Cytotoxic T cell (primary cell): ENCODE data around the gene GRM1.

GRCh38 chr6:144623670-144624469 is 338.7 kb downstream of the UTRN start:
- PRO-cap, 2 experiments = no peak in any of the 2 experiments

DNA sequence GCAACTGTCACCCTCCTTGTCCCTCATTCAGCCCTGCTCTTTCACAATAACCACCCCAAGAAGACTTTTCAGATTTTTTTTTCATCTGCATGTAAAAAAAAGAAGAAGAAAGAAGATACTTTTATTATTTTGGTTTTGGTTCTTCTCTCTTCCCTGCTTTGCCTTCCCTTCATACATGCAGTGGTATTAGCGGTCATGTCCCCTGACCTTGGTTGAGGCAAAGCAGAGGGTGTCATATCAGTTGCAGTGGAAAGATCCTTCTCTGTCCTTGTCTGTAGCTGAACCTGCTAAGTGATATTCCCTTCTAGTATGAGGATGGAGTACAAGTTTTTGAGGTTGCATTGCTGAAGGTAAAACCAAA is 345.7 kb downstream of the UTRN start:
- PRO-cap, 2 experiments = no peak in any of the 2 experiments

DNA sequence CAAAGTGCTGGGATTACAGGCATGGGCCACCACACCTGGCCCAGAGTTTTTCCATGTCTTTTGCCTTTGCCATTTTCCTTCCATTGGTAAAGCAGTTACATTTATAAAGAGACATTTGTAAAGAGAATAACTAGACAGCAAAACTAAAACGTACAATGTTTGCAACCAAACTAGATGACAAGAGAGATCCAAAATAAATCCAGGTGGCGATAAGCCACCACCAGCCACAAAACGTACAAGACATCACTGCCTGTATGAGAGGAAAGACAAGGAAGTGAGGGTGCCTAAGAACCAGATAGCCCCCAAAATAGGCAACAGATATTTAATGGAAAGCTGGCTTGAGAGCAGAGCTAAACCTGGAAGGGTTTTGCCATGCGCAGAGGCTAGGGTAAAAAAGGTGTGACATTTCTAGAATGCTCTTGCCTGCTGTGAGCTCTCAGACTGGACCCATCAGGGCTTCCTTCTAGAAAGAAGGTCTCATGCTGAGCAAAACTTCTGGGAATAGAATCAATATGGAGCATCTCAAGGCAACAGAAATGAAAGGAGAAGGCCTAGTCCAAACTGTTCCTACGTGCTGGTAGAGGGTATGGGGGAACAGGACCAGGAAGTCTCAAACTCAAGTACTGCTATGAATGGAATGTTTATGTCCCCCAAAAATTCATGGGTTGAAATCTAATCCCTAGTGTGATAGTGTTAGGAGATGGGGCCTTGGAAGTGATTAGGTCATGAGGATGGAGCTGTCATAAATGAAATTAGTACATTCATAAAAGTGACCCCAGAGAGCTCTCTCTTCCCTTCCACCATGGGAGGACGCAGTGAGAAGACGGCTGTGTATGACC is 528.5 kb downstream of the UTRN start:
- PRO-cap, 2 experiments = peak in 1 of 2 experiments; most common plus-strand start position 269 of the sequence (in 1)

DNA sequence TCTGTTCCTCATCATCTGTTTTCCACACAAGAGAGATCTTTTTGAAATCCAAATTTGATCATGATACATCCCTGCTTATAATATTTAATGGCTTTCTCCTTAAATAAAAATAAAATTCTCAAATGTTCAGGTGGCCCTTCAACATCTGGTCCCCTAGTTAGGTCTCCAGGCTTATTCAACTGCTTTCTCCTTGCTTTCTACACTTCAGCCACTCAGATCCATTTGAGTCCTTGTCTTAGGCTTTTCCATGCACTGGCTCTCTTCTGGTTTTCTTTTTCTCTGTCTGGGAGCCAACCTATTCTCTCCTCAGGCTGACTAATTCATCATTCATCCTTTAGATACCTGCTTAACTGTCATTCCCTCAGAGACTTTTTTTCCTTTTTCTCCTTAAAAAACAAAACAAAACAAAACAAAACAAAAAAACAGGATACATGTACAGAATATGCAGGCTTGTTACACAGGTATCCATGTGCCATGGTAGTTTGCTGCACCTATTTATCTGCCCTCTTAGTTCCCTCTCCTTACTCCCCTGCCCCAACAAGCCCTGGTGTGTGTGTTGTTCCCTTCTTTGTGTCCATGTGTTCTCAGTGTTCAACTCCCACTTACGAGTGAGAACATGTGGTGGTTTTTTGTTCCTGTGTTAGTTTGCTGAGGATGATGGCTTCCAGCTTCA is 56.6 kb downstream of the SHPRH start:
- PRO-cap, 2 experiments = no peak in any of the 2 experiments

DNA sequence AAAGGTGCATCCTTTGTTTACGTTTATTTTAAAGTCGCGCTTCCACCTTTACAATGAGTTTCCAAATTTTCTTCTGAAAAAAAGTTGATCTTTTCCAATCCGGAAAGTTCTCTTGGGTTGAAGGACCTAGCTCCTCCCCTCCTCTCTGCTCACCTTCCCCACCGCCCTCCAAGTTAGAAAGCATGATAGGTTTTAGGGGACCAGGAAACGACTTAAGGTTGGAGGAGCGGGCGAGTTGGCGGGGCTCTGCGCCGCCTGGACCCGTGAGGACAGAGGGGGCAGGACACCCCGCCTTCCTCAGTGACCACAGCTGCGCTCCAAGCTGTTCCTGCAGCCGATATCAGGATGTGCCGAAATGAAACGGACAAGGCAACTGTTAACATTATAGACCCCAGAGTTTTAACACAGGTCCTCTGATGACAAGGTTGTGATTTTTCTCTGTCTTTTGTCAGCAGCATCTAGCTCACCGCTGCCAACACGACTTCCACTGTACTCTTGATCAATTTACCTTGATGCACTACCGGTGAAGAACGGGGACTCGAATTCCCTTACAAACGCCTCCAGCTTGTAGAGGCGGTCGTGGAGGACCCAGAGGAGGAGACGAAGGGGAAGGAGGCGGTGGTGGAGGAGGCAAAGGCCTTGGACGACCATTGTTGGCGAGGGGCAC is at the start of gene GRM1:
TSS of gene GRM1 (plus strand) at position 320 of the 667 bp plus-strand sequence.
- PRO-cap, 2 experiments = no peak in any of the 2 experiments

GRCh38 chr6:146271248-146271536 is 242.3 kb downstream of the GRM1 start:
- PRO-cap, 2 experiments = no peak in any of the 2 experiments

DNA sequence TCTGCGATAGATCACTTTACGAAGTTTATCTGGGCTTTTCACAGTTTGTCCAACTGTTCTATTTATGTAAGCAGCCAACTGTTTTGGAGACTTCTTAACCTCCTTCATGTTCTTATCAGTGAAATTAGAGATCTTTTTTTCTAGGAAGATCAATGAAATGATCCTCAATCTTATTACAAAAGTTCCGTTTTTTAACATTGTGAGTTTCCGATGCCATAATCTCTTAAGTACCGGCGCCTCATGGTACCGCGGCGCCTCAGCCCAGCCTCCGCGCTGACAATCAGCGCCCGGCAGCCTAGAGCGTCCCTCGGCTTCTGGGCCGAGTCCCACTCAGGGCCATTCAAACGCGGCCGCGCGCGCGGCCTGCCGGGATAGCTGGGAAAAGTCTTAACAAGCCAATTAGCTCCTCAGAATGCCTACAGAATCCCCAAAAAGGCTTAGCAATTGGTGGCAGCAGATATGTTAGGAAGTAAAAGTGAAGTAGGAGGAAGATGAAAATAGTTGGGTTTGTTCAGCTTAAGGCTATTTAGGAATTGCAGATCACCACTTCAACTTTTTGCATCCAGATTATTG is 204.8 kb downstream of the ADGB start:
- PRO-cap, 2 experiments = no peak in any of the 2 experiments

DNA sequence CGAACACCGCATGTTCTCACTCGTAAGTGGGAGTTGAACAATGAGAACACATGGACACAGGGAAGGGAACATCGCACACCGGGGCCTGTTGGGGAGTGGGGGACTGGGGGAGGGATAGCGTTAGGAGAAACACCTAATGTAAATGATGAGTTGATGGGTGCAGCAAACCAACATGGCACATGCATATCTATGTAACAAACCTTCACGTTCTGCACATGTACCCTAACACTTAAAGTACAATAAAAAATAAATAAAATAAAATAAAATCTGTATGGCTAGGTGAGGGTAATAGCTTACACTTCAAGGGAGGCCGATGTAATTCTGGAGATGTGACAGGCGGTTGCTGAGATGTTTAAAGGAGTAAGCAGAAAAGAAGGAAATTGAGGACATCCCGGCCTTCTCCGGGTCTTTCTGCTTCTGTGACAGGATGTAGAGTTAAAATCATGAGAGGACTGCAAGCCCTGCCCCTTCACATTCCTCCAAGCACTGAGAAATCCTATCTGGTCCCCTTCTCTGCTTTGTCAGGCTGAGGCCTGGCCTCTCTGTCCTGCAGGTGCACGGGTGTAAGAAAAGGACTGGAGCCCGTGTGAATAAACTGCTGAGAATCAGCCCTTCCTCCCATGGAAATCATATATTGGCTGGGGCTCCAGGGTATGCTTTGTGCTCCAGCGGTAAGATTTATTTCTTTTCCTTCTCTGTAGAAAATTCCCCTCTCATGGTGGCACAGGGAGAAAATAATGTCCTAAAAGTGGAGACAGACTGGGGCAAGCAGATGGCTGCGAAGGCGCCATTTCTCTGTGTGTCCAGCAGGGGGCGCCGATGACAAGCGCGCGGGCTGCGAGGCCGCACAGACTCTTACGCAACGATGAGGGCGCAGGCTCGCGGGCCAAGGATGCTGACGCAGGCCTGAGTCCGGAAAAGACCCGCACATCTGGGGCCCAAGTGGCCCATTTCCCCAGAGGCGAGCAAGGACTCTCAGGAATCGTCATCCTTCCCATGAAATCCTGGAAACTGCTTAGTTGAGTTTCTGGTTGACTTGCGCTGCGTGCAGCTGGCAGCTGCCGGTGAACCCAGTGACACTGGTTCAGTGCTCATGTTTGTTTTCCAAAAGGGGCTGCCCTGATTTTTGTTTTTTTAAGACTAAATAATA is 258.4 kb downstream of the ADGB start:
- PRO-cap, 2 experiments = no peak in any of the 2 experiments

GRCh38 chr6:146886573-146887299 is 288.0 kb downstream of the ADGB start:
- PRO-cap, 2 experiments = no peak in any of the 2 experiments

- PRO-cap, 2 experiments = no peak in any of the 2 experiments
These were observed 288.9 kb downstream of the ADGB start for GRCh38 chr6:146887690-146888089.

GRCh38 chr6:146914330-146915353 is 289.6 kb upstream of the STXBP5 start:
- PRO-cap, 2 experiments = no peak in any of the 2 experiments

DNA sequence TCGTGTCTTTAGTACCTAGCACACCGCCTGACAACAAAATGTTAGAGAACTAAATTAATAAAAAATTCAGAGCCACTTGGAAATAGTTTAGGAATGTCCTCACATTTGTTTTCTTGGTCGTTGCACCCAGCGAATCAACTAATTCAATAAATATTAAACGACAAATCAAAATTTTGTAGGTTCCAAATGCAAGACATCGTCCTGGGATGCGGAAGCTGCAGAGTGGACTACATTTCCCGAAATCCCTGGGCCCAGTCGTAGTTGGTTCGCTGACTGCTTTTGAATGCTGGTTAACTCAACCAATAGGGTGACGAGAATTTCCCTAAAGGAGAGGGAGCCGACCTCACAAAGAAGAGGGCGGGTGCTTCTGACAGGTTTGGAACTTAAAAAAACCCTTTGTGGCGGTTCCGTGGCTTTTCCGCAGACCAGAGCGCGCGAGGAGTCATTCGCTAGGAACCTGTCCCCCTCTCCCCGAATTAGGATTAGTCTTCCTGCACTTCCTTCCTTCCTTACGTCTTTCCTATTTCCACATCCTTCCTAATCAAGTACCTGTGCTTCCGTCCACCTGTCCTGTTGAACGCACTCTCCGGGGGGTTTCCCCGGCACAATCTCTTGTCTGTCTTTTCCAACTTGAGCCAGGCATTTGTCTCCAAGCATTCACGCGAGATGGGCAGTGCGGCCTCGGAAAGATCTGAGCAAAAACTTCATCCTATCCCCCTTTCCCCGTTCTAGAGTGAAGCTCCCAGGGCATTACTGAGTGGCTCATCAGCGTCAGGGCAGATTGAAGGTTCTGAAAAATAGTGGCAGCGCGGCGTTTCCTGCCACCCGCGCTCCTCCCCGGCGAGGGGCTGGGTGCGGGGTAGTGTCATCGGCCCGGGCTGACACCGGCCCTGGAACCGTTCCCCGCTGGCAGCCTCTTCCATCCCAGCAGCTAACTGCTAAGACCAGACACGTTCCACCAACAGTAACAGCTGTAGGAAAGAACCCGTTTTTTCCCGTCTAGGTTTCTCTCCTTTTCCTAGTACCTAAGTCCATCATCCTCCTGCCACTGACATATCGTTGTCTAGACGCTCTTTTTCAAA is 1.6 kb upstream of the STXBP5 start:
- PRO-cap, 2 experiments = peak in 2 of 2 experiments; most common plus-strand start position 423 of the sequence (in 2); most common minus-strand start position 783 of the sequence (in 2)

DNA sequence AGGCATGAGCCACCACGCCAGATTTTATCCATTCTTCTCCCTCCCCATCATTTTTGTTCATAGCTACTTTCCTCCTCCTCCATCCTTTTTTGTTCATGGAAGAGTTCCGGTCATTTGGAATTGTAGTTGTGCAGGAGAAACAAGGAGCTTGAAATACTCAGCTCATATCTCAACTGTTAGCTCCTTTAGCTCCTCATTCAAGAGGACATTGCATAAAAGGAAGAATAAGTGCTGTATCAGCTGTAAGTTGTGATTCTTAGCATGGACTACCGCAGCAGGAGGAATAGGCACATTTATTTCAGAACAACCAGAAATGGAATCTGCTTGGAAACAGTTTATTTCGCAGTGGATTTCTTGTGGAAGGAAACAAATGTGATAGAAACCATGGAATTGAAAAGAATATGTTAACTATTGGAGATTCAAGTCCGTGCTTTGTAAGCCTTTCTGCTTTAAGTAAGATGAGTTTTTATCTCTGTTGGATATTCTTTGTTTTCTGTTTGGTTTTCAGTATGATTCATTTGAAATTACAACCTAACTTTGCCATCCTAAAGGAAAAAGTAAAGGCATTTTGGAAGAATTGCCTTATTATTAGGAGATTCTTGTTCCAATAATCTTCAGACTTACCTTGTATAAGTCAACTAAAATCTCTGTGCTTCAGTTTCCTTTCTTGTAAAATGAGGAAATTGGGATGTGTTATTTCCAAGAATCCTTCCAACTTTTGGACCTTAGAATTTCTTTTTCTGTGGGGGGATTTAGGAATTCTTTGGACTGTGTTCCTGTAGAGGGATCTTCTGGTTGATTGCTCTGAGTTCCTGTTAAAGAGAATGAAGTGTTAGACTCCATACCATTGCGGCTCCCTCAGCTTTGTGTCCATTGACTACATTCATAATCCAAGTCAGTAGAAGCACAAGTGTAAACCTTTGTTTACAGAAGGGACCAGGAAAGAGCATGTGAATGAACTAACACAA is 7.9 kb downstream of the STXBP5 start:
- PRO-cap, 2 experiments = no peak in any of the 2 experiments

- PRO-cap, 2 experiments = no peak in any of the 2 experiments
These were observed 52.0 kb downstream of the STXBP5 start for GRCh38 chr6:147255916-147256821.

GRCh38 chr6:147306355-147307442 is 102.5 kb downstream of the STXBP5 start:
- PRO-cap, 2 experiments = no peak in any of the 2 experiments

DNA sequence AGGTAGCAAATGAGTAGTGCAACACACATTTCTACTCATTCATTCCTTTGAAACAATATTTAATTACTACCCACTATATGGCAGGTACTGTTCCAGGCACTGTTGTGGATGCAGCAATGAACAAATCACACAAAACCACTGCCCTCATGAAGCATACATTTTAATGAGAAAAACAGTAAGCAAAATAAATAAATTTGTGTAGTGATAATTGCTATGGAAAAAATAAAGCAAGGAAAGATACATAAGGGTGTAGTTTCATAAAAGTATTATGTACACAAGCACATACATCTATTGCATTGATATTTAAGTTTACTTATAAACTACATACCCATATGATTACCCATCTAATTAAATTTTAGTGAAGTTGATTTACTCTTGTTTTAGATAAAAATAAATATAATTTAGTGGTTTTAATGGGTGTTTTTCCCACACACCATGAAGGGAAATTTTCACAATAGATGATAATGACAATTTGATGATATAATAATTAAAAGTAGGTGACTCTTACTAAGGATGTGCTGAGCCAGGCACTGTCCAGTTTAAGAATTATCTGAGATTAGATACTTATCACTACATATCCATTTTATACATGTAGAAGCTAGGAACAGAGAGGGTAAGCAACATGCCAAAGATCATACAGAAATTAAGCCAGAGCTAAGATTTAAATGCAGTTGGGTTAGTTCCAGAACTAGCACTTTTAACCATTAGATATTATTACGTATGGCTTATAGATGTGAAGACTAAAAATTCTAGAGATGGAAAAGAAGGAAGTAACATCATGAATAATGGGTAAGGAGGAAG is 104.4 kb downstream of the STXBP5 start:
- PRO-cap, 2 experiments = no peak in any of the 2 experiments

DNA sequence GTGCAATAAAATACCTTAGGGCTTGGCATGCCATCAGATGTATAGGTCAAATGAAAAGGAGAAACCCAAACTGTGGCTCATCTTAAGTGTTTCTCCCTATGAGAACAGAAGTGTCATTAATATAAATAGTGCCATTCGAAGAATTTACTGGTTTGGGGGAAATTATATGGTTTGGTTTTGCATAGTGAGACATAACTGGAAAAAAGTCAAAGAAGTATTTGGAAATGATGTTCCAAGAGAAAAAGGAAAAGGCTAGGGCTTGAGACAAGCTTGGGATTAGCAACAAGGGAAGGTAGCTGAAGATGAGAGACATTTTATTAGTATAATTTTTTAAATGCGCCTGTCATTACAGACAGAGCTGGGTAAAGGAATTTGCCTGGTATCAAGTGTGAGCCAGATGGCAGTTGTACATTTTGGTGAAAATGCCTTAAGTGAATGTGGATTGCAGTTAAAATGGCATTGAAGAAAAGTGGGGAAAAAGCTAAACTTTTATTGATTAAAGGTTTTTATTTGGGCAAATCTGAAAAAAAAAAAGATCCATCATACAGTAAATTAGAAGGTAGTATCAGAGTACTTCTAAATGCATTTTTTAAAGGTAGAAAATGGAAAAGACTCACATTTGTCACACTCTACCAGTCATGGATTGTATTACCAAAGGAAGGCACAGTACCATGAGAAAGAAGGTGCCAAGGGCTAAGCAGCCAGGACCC is 150.6 kb upstream of the SAMD5 start:
- PRO-cap, 2 experiments = no peak in any of the 2 experiments

DNA sequence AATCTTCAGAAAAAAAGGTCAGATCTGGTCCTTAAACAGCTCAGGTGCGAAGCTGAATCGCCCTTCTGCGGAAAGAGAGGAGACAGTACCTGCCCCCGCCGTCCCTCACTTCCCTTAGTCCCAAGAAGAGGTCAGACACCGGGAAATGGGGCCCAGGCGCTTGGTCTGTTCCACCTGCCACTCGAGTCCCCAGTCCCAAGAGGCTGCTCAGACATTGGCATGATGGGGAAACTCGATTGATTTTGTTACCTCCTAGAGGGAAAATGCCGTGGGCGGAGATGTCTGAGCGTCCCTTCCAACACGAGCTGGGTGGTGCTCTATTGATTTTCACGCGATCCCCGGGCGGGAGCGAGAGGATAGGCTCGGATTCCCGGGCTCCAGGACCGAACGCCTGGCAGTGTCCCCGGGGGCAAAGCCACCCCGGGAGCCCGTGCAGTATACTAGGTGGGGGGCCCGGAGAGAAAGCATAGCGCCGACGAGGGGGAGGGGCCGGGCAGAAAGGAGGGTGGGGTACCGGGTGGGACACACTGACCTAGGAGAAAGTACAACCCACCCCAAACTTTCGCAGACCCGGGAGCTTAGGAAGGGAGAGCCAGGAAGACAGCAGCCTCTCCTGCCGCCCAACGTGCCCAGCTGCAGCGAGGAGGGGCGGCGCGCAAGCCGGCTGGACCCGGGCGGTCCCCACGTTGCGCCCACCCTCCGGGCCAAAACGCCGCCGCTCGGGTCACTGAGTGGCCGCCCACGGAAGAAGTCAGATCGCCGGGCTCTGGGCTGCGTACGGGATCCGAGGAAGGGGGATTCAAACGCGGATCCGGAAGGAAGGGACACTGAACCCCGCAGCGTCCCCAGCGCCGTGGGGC is 929 bp upstream of the SAMD5 start:
- PRO-cap, 2 experiments = no peak in any of the 2 experiments

- PRO-cap, 2 experiments = no peak in any of the 2 experiments
These were observed 168.3 kb downstream of the SAMD5 start for GRCh38 chr6:147676639-147677337.

DNA sequence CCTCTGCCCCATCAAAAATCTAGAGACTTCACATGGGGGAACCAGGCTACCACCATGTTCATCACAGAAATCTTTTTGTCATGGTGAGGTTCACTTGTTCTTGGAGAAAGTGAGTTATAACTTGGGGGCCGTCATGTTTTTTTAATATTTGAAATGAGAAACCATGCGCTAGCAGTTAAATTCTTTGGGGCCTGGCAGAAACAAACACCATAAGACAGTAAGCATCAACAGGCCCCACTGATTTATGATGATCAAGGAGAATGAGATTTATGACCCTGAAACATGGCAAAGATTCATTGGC is 410.7 kb downstream of the SAMD5 start:
- PRO-cap, 2 experiments = no peak in any of the 2 experiments